ENCODE measurements around the genes PAK1IP1 and NEDD9.

GRCh38 chr6:10527927-10528959 is 7.1 kb downstream of the GCNT2 start:
- PRO-cap, result bidirectional peak, plus-strand start at chr6:10528453, minus-strand start at chr6:10528415; unidirectional peak, plus-strand start at chr6:10528760
- RAMPAGE, long total RNA, 5 experiments, result start-site peak on the plus strand in 4 of 5 experiments, at chr6:10528347-10528658 at its widest, 11 to 350 reads per replicate
- RRBS, result no CpG with 5 or more reads among the region's 14 CpGs

DNA sequence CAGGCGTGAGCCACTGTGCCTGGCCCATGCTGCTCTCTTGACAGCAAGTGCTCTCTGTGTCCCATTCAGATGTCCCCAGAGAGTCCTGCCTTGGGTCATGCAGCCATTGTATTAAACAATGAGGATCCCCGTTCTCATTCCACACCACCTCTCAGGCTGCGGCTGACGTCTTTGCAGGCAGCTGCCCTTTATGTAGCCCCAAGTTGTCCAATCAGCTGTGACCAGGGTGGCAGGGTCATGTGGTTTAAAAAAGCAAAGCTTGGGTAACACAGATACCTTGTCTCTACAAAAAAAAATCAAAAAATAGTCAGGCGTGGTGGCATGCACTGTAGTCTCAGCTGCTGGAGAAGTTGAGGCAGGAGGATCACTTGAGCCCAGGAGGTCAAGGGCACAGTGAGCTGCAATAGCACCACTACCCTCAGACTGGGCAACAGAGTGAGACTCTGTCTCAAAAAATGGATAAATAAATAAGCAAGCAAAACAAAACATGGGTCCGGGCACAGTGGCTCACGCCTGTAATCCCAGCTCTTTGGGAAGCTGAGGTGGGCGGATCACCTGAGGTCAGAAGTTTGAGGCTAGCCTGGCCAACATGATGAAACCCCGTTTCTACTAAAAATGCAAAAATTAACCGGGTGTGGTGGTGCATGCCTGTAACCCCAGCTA is 13.4 kb downstream of the GCNT2 start:
- PRO-cap, result no peak
- RAMPAGE, long total RNA, 5 experiments, result no peak in any of the 5 experiments
- RRBS, result no CpG with 5 or more reads among the region's 10 CpGs

- PRO-cap, result no peak
- RAMPAGE, long total RNA, 5 experiments, result no peak in any of the 5 experiments
- RRBS, result no CpG with 5 or more reads among the region's 11 CpGs
Observed at GRCh38 chr6:10660826-10661271, 33.6 kb downstream of the C6orf52 start.

DNA sequence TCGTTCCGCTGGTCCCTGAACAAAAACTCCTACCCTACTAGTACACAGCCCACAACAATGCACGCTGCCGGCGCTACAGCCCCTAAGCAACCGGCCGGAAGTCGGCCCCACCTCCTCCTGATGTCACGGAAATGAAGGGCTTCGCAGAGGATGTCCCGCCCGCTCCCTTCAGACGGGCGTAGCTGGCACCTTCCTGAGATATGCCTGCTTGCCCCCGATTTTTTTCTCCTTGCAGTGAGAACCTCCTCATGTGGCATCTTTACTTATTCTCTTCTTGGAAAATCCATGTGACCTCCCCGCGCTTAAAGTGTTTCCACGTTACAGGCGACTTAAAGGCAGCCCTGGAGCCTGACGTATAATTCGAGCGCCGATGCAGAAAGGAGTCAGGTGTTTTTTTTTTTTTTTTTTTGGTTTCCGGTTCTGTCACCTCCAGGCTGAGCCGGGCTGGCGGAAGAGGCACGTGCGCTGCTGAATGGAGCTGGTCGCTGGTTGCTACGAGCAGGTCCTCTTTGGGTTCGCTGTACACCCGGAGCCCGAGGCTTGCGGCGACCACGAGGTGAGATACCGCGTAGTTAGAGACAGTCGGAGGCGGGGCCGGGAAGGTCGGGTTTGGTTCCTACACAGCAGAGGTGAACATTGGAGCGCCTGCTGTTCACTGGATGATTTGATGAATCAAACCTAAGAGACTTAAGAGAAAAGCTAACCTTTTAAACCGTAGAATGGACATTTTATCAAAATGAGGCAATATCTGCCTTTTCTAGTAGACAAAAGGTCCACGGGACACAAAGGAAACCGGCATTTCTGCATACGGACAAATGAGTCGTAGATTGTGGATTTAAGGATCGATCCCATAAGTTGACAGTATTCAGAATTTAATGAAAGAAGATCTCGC is at the start of gene PAK1IP1:
PAK1IP1 (plus strand) TSS at position 459 of the 892 bp plus-strand sequence.
- PRO-cap, result bidirectional peak, plus-strand start at position 459 of the sequence, minus-strand start at position 103 of the sequence; unidirectional peak, plus-strand start at position 600 of the sequence
- RAMPAGE, long total RNA, 5 experiments, result start-site peak on the plus strand in 3 of 5 experiments, centred at positions 433 to 449 of the sequence, 250 to 569 reads per replicate; start-site peak on the minus strand in 2 of 5 experiments, centred at positions 70 to 107 of the sequence, 11 to 18 reads per replicate
- RRBS, result 1% methylated on average over 16 of the region's 50 CpGs

GRCh38 chr6:11093970-11095127 is 715 bp downstream of the SMIM13 start:
- PRO-cap, result bidirectional peak, plus-strand start at chr6:11094169, minus-strand start at chr6:11094088; unidirectional peak, minus-strand start at chr6:11094296; unidirectional peak, minus-strand start at chr6:11094660
- RAMPAGE, long total RNA, 5 experiments, result start-site peak on the plus strand in 1 of 5 experiments, at chr6:11094274-11094293 at its widest, 6 reads per replicate
- RRBS, result 2% methylated on average over 20 of the region's 80 CpGs

GRCh38 chr6:11188107-11188759 is 44.2 kb downstream of the NEDD9 start:
- PRO-cap, result unidirectional peak, minus-strand start at chr6:11188246
- RAMPAGE, long total RNA, 5 experiments, result no peak in any of the 5 experiments
- RRBS, result no CpG with 5 or more reads among the region's 3 CpGs

DNA sequence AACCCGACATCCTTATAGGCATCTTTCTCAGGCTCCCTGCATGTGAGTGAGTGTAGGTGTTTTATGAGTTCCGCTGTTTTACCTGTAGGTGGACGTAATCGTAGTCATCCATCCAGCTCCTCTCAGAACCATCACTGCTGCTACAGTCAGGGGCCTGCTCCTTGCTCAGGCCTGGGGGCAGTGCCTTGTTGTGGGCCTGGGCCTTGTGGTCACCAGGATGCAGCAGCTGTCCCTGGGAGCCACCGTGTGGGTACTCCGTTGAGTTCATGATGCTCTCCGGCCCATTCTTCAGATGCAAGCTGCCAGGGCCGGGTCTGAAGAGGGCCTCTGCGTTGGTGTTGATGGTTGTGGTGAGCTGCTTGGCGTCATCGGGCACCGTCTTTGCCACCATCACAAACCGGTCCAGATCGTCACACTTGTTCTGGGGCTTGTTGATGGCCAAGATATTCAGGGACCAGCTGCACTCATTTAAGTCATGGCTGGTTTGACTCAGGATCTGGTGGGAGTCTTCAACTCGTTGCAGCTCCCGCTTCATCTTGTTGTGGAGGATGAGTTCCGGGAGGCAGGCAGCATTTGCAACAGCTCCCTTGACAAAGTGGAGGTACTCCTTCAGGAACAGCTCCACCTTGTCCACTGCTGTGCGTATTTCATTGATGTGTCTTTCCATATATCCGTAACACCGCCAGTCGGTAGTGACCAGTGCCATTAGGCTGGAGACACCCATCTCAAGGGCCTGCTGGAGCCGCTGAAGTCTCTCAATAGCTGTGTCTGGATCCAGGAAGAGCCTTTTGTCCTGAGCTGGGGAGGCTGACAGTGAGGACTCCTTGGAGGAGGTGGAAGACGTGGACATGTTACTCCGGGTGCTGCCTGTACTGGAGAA is 42.3 kb downstream of the NEDD9 start:
- PRO-cap, result no peak
- RAMPAGE, long total RNA, 5 experiments, result start-site peak on the minus strand in 1 of 5 experiments, centred at position 624 of the sequence, 19 reads per replicate
- RRBS, result 99% methylated on average over 5 of the region's 24 CpGs

- PRO-cap, result bidirectional peak, plus-strand start at chr6:11229477, minus-strand start at chr6:11229487
- RAMPAGE, long total RNA, 5 experiments, result no peak in any of the 5 experiments
- RRBS, result no CpG with 5 or more reads among the region's 27 CpGs
Observed at GRCh38 chr6:11228876-11230220, 3.1 kb downstream of the NEDD9 start.

GRCh38 chr6:11230443-11231355 is 1.8 kb downstream of the NEDD9 start:
- PRO-cap, result bidirectional peak, plus-strand start at chr6:11231103, minus-strand start at chr6:11230815
- RAMPAGE, long total RNA, 5 experiments, result no peak in any of the 5 experiments
- RRBS, result no CpG with 5 or more reads among the region's 8 CpGs

DNA sequence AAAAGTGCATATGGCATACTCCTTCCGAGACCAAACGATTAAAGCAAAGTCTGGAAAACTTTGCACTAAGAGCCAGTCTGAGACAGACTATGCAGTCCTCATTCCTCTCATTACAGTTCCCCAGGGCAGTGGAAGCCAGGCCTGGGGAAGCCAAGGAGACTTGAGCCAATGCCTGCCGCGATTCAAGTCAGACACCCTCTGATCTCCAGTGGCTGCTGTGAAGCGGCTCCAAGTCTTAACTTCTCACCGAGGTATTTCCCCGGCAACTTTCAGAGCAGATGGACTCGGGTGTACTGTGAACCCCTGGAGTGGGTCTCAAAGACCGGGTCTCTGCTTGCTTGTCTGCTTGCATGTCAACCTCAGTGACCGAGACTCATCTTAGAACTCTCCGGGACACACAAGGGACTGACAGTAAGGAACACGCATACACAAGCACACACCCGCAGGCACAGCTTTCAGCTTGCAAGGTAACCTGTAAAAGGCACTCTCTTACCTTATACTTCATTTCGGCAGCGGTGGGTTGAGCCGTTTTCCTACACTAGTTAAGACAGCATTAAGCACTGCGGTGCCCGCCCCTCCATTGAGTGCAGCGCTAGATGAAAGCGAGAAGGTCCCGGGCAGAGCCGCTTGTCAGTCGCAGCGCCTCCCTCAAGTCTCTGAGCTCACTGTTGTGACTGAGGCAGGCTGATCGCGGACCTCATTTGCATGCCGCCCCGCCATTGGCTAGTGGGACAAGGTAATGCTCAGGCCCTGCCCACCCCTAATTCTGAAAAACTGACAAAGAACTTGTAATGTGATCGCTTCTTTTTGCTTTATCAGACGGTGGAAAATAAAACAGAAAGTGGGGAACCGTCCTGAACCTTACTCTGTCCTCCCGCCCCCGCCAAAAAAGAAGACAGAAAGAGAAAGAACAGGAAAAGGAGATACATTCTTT is at the start of gene NEDD9:
NEDD9 (minus strand) TSS at position 658 of the 934 bp plus-strand sequence.
- PRO-cap, result bidirectional peak, plus-strand start at position 158 of the sequence, minus-strand start at position 200 of the sequence; bidirectional peak, plus-strand start at position 815 of the sequence, minus-strand start at position 658 of the sequence
- RAMPAGE, long total RNA, 5 experiments, result start-site peak on the minus strand in 4 of 5 experiments, centred at positions 458 to 635 of the sequence, 8 to 145 reads per replicate
- RRBS, result 4% methylated on average over 5 of the region's 33 CpGs

- PRO-cap, result unidirectional peak, plus-strand start at chr6:11288391
- RAMPAGE, long total RNA, 5 experiments, result no peak in any of the 5 experiments
- RRBS, result no CpG with 5 or more reads among the region's 9 CpGs
Observed at GRCh38 chr6:11287854-11288611, 55.6 kb upstream of the NEDD9 start.

DNA sequence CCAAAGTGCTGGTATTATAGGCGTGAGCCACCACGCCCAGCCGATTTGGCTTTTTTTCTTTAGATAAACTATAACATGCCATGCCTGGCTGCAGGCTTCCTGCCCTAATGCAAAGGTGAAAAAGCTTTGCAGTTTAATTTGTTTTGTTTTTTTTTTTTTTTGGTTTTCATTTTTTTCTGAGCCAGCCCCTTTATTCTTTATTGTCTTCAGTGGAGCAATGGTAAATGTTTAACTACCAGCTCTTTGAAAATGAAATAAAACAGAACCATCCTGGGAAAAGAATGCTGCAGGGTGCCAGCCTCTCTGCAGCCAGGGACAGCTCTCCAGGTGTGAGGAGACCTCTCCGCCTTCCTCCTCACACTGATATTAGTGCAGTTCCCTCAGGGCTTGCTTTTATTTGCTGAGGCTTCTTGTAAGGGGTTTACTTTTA is 64.5 kb upstream of the NEDD9 start:
- PRO-cap, result no peak
- RAMPAGE, long total RNA, 5 experiments, result no peak in any of the 5 experiments
- RRBS, result no CpG with 5 or more reads among the region's 4 CpGs

GRCh38 chr6:11434641-11435261 is 102.8 kb upstream of the TMEM170B start:
- PRO-cap, result no peak
- RAMPAGE, long total RNA, 5 experiments, result no peak in any of the 5 experiments
- RRBS, result no CpG with 5 or more reads among the region's 6 CpGs

DNA sequence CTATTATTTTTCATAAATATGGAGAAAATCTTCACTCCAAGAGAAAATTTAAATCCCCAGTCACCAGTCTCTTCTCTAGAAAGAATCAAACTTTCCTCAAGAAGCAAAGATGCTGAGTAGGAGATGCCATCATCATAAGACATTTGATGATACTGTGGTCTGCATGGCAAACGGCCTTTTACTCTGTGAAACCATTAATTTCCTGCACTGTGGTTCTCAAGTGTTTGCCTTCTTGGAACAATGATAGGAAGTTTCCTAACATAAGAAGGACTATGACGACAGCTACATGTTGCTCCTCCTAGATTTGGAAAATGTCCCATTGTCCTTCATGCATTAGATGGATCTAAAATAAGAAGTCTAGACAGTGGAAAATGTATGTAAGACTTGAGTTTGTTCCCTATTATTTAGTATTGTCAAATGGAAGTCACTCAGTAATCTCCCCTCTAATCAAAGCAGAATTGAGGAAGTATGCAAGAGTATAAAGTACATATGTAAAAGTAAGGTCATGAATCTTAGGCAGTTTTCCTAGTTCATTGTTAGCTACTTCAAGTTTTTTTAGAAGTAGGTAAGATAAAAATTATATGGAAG is 98.5 kb upstream of the TMEM170B start:
- PRO-cap, result no peak
- RAMPAGE, long total RNA, 5 experiments, result no peak in any of the 5 experiments
- RRBS, result no CpG with 5 or more reads among the region's 2 CpGs

- PRO-cap, result no peak
- RAMPAGE, long total RNA, 5 experiments, result start-site peak on the minus strand in 1 of 5 experiments, at chr6:11761997-11762039 at its widest, 6 reads per replicate
- RRBS, result no CpG with 5 or more reads among the region's 4 CpGs
Observed at GRCh38 chr6:11761634-11762579, 16.7 kb downstream of the ADTRP start.

DNA sequence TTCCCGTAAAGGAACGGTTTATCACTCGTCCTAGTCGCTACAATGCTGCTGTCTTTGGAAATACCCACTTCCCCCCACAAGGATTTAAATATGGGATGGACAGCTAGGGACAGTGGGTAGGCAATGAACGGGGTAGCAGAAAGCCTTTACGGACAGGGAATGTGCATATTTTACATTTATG is 1.1 kb downstream of the HIVEP1 start:
- PRO-cap, result bidirectional peak, plus-strand start at position 21 of the sequence, minus-strand start outside the sequence
- RAMPAGE, long total RNA, 5 experiments, result no peak in any of the 5 experiments
- RRBS, result no CpG with 5 or more reads among the region's 6 CpGs

DNA sequence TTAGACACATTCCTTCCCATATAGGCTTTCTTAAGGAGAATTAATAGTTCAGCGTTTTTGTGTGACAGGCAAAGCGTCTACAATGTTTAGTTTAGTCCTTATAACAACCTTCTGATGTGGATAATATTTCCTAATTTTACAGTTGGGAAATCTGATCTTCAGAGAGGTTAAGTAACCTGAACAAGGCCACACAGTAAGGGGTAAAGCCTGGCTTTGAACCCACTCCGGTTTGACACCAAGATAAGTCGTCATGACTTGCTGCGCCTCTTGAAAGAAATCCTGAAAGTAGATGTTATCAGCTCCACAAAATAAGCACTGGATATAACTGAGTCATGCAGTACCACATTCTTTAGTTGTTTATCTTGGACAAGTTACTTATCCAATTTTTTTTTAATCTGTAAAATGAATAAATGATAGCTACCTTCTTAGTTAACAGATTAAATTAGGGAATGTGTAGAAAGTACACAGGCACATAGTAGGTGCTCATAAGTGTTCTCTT is 1.9 kb downstream of the HIVEP1 start:
- PRO-cap, result unidirectional peak, minus-strand start at position 281 of the sequence
- RAMPAGE, long total RNA, 5 experiments, result no peak in any of the 5 experiments
- RRBS, result no CpG with 5 or more reads among the region's 5 CpGs

- PRO-cap, result no peak
- RAMPAGE, long total RNA, 5 experiments, result start-site peak on the plus strand in 3 of 5 experiments, at chr6:12120226-12120865 at its widest, 7 to 20 reads per replicate
- RRBS, result no CpG with 5 or more reads among the region's 9 CpGs
Observed at GRCh38 chr6:12120200-12120794, 108.2 kb downstream of the HIVEP1 start.

DNA sequence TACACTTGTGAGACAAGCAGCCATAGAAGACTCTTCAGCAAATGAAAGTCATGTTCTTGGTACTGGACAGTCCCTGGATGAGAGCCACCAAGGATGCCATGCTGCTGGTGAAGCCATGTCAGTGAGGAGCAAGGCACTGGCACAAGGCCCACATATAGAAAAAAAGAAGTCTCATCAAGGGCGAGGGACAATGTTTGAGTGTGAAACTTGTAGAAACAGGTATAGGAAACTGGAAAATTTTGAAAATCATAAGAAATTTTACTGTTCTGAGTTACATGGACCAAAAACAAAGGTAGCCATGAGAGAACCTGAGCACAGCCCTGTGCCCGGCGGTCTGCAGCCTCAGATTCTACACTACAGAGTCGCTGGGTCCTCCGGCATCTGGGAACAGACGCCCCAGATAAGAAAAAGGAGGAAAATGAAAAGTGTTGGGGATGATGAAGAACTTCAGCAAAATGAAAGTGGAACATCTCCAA is 110.4 kb downstream of the HIVEP1 start:
- PRO-cap, result no peak
- RAMPAGE, long total RNA, 5 experiments, result start-site peak on the plus strand in 2 of 5 experiments, centred at positions 225 to 278 of the sequence, 6 to 14 reads per replicate
- RRBS, result 100% methylated on average over 2 of the region's 6 CpGs

DNA sequence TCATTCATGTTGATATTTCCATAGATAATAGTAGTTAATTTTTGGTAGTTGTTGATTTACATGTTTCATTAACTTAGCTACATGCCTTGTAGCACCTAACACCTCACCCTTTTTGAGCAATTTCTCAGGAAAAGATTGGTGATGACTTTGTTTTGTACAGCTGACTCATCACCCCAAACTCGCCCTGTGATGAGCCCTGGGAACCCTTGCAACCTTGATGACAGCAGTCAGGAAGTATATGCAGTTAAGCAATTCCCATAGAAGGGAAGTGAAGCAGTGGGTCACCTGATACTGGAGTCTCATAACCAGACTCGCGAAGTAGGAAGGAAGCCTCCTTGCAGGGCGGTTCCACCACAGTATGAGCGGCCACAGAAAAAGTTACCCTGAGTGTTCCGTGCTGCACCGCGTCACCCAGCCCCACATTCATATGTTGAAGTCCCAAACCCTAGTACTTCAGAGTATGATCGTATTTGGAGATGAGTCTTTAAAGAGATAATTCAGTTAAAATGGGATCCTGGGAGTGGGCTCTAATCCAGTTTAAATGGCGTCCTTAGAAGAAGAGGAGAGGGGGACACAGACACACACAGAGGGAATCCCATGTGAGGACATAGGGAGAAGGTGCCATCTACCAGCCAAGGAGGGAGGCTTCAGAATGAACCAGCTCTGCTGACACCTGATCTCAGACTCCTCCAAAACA is 81.9 kb upstream of the EDN1 start:
- PRO-cap, result no peak
- RAMPAGE, long total RNA, 5 experiments, result no peak in any of the 5 experiments
- RRBS, result no CpG with 5 or more reads among the region's 10 CpGs

Measured in stomach (tissue), 7 donors.